NCI-H460 (cell line): ENCODE results near the genes SCGB1C1, RIC8A, B4GALNT4 and ANO9.

DNA sequence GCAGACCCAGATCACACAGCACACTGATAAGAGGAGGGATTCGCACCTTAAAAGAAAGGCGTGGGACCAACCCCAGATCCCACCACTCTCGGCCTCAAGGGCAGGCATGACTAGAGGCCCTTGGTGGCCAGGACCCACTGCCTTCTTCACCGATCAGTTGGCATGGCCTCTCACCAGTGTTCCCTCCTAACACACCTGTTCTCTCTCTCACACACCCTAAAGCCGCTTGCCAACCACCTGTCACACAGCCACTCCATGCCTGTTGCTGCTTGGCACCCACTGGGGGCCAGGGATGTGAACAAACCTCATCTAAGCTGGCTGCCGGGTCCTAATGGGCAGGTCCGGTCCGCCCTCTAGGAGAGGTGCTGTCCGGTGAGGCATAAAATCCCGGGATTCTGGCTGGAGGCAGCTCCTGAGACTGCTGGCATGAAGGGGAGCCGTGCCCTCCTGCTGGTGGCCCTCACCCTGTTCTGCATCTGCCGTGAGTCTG, at the start of gene SCGB1C1:
TSS of gene SCGB1C1 (plus strand) at position 405 of the 490 bp plus-strand sequence.
RAMPAGE:
- cytosol, long total RNA, result no peak
- long total RNA, result no peak
- nucleus, long total RNA, result no peak

DNA sequence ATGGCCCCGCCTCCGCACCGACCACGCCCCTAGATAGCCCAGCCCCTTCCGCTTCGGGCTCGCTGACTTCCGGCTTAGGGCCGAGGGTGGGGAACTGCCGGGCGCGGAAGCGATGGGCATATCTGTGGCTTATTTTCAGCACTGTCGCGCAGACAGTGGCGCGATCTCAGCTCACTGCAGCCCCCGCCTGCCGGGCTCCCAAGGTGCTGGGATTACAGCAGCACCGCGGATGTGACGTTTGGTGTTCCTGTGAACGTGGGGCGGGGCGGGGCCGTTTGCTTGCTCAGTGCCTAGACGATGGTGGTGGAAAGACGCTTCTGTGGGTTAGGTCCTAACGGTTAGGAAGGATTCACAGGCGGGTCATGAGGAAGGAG, at the start of gene RIC8A:
TSS of gene RIC8A (plus strand) at position 282 of the 374 bp plus-strand sequence.
RAMPAGE:
- cytosol, long total RNA, result start-site peak on the plus strand centred at position 193 of the sequence, 299 bp wide, 155 and 54 reads in 2 replicates
- long total RNA, result start-site peak on the plus strand centred at position 103 of the sequence, 94 bp wide, 32 and 37 reads in 2 replicates
- nucleus, long total RNA, result start-site peak on the plus strand centred at position 101 of the sequence, 115 bp wide, 44 and 26 reads in 2 replicates

RAMPAGE:
- cytosol, long total RNA, result no peak
- long total RNA, result no peak
- nucleus, long total RNA, result no peak
These were observed 1.8 kb downstream of the RIC8A start for GRCh38 chr11:209370-209552.

DNA sequence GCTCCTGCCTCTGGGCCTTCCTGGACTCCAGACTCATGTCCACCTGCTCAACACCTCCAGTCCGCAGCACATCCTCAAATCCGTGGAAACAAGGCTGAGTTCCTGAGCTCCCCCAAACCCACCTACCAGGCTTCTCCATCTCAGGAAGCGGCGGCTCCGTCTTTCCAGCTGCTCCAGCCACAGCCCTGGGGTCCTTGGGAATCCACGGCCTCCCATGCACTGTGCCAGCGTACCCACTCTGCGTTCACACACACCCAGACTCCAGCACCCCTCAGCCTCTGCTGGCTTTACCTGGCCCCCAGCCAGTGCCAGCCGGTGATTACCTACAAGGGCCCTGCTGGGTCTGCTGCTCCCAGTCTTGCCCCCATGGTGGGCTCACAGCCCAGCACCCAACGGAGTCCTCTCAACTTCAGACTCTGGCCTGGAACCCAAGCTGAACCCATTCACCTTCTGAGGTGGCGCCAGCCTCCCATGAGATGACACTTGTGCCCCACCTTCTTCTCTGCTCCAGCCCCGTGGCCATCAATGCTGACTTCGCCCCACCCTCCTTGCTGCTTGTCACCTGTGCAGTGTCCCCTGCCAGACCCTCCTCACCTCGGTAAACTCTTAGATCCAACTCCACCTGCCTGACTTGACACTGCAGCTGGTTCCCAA, 13.8 kb downstream of the SIRT3 start:
RAMPAGE:
- cytosol, long total RNA, result no peak
- long total RNA, result no peak
- nucleus, long total RNA, result no peak

RAMPAGE:
- cytosol, long total RNA, result no peak
- long total RNA, result no peak
- nucleus, long total RNA, result no peak
These were observed 12.6 kb downstream of the SIRT3 start for GRCh38 chr11:223568-223920.

RAMPAGE:
- cytosol, long total RNA, result no peak
- long total RNA, result no peak
- nucleus, long total RNA, result no peak
These were observed 10.4 kb downstream of the SIRT3 start for GRCh38 chr11:225687-226242.

DNA sequence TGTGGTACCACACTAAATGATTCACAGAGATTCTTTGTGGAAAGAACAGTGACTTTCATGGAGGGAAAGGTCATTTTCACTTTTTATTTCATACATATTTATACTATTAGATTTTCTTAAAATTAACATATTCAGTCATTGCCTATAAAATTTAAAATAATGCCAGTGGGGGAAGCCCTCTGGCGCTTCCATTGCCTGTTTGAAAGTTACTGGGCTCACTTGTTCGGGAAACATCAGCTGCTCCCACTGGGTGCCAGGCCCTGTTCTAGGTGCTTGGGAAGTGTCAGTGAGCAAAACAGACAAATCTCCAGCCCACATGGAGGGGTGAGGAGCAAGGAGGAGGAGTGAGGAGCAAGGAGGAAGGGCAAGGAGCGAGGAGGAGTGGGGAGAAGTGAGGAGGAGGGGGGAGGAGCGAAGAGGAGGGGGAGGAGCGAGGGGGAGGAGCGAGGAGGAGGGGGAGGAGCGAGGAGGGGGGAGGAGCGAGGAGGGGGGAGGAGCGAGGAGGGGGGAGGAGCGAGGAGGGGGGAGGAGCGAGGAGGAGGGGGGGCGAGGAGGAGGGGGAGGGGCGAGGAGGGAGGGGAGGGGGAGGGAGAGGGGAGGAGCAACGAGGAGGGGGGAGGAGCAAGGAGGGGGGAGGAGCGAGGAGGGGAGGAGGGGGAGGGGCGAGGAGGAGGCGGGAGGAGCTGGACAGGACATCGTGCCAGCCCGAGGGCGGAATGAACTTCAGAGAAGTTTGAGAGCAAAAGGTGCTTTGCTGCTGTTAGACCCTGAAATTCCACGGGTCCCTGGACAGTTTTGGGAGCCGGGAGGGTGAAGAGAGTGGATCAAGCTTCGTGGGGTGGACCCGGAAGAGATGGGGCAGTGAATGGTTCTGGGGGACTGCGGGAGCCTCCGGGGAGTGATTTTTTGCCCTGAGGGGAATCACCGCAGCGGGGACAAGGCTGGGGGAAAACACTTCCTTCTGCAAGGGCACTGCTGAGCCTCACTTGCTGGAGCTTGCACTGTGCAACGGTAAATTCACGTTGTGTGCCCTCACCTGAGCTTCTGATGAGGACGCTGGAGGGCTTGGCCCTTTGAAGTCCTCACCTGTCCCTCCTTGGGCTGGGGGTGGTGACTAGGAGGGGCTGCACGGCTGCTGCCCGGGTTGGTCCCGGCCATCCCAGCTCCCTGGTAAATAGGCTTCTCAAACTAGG, 10.9 kb upstream of the NLRP6 start:
RAMPAGE:
- cytosol, long total RNA, result no peak
- long total RNA, result no peak
- nucleus, long total RNA, result no peak

RAMPAGE:
- cytosol, long total RNA, result no peak
- long total RNA, result no peak
- nucleus, long total RNA, result no peak
These were observed 4.6 kb upstream of the PGGHG start for GRCh38 chr11:284106-284884.

GRCh38 chr11:293474-294296, 4.8 kb downstream of the PGGHG start:
RAMPAGE:
- cytosol, long total RNA, result no peak
- long total RNA, result no peak
- nucleus, long total RNA, result no peak

RAMPAGE:
- cytosol, long total RNA, result no peak
- long total RNA, result no peak
- nucleus, long total RNA, result no peak
These were observed 2.5 kb downstream of the IFITM2 start for GRCh38 chr11:310012-310544.

DNA sequence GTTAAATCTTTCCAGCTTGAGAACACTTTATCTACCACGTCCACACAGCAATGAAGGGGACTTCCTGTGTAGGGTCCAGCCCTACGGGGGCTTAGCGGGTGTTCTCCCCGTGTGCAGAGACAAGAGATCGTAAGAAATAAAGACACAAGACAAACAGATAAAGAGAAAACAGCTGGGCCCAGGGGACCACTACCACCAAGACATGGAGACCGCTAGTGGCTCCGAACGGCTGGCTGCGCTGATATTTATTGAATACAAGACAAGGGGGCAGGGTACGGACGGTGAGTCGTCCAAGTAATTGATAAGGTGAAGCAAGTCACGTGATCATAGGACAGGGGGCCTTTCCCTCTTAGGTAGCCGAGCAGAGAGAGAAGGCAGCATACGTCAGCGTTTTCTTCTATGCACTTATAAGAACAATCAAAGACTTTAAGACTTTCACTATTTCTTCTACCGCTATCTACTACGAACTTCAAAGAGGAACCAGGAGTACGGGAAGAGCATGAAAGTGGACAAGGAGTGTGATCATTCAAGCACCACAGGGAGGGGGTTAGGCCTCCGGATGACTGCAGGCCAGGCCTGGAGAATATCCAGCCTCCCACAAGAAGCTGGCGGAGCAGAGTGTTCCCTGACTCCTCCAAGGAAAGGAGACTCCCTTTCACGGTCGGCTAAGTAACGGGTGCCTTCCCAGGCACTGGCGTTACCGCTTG, 4.2 kb upstream of the IFITM3 start:
RAMPAGE:
- cytosol, long total RNA, result no peak
- long total RNA, result no peak
- nucleus, long total RNA, result no peak

DNA sequence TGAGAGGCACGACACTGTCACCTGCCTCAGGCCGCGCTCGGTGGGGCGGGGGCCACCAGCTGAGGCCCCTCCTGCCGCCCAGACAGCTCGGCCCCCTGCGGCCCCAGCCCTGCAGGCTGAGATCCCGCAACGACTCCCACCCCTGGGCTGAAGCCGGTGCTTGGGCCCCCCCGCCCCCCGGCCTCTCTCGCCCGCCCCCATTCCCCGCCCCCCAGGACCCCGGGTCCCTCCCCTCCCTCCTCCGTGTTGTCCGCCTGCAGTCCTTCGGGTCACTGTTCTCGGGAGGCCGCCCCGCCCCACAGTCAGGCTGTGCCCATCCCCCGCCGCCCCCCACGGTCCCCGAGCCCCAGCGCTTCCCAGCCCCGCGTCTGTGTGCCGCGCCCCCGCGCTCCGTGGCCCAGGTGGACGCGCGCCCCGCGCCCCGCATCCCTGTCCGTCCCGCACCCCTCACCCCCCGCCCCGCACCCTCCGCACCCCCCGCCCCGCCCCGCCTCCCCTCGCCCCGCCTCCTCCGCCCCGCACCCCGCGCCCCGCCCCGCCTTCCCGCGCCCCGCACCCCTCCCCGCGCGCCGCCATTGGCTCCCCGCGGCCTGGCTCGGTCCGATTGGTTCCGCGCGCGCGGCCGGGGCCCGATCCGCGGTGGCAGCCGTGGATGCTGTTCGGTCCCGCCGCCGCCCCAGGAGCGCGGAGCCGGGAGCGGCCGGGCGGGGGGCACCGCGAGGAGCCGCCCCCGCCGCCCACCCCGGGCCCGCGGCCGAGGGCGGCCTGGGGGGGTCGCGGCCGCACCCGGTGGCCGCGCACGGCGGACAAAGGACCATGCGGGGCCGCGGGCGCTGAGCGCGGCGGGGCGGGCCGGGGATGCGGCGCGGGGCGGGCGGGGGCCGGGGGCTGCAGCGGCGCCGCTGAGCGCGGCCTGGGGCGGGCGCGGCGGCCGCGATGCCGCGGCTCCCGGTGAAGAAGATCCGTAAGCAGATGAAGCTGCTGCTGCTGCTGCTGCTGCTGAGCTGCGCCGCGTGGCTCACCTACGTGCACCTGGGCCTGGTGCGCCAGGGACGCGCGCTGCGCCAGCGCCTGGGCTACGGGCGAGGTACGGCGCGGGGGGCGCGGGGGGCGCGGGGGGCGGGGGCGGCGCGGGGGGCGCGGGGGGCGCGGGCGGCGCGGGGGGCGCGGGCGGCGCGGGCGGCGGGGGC, at the start of gene B4GALNT4:
TSS of gene B4GALNT4 (plus strand) at position 632 of the 1,190 bp plus-strand sequence.
RAMPAGE:
- cytosol, long total RNA, result no peak
- long total RNA, result no peak
- nucleus, long total RNA, result no peak

GRCh38 chr11:394455-395133, 585 bp downstream of the PKP3 start:
RAMPAGE:
- cytosol, long total RNA, result no peak
- long total RNA, result no peak
- nucleus, long total RNA, result no peak

DNA sequence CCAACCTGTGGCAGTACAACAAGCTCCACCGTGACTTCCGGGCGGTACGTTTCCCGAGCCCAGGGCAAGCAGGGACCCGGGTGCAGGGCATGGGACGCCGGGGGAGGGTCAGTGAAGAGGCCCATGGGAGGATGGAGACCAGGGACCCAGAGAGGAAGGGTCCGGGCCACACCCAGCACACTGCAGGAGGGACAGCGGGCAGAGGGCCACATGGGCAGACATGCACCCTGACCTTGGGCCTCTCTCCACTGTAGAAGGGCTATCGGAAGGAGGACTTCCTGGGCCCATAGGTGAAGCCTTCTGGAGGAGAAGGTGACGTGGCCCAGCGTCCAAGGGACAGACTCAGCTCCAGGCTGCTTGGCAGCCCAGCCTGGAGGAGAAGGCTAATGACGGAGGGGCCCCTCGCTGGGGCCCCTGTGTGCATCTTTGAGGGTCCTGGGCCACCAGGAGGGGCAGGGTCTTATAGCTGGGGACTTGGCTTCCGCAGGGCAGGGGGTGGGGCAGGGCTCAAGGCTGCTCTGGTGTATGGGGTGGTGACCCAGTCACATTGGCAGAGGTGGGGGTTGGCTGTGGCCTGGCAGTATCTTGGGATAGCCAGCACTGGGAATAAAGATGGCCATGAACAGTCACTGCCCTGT, 10.4 kb downstream of the PKP3 start:
RAMPAGE:
- cytosol, long total RNA, result no peak
- long total RNA, result no peak
- nucleus, long total RNA, result no peak

DNA sequence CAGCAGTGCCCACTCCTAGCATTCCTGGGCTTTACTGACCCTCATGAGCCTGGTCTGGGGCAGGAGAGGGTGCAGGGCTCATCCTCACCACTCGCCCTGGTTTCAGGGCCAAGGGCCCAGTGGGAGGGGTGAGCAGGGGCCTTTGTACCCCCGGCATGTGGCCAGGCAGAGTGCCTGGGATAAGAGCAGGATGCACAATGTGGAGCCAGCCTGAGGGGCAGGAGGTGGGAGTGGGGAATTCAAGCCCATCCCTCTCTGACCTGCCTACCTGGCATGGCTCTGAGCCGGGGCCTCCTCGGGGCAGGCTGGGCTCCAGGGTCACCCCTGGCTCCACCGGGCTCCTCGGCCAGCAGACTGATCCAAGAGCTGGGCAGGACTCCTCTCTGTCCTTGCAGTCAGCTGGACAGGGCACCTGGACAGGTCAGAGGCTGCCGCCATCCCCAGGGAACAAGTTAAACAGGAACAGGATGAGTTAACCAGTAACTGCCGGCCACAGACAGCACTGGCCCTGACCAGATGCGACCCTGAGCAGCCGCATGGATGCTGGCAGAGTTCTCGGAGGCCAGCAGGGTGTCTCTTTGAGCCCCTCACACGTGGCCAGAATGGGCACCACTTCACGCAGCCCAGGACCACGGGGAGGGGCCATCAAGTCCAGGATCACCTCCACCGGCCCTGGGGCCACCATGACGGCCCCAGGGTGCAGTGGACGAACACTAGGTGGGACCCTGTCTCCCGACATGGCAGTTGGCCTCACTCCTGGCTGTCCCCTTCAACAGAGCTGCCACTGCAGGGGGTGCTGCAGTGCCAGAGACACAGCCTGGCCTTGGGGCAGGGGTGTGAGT, 5.0 kb downstream of the SIGIRR start:
RAMPAGE:
- cytosol, long total RNA, result no peak
- long total RNA, result no peak
- nucleus, long total RNA, result no peak

RAMPAGE:
- cytosol, long total RNA, result no peak
- long total RNA, result no peak
- nucleus, long total RNA, result no peak
These were observed at the start of gene ANO9 for GRCh38 chr11:441817-442524. TSS of gene ANO9 (minus strand) at chr11:442011.

GRCh38 chr11:496939-497724, 9.9 kb downstream of the RNH1 start:
RAMPAGE:
- cytosol, long total RNA, result no peak
- long total RNA, result no peak
- nucleus, long total RNA, result no peak

DNA sequence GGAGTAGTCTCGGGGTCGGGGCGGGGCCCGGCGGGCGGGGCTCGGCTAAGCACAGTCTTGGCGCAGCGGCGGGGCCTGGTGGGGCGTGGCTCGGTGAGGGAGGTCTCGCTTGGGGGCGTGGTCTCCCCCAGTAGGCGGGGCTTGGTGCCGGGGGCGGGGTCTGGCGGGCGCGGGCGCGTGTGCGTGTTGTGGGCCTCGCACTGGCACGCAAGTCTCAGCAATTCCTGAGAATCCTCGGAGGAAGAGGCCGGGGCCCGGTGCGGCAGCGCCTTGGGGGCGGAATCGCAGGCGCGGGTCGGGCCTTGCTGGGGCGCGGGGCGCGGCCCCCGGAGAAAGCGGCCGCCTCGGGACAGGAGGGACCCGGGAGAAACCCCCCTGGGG, 268 bp upstream of the RNH1 start:
RAMPAGE:
- cytosol, long total RNA, result no peak
- long total RNA, result no peak
- nucleus, long total RNA, result no peak

DNA sequence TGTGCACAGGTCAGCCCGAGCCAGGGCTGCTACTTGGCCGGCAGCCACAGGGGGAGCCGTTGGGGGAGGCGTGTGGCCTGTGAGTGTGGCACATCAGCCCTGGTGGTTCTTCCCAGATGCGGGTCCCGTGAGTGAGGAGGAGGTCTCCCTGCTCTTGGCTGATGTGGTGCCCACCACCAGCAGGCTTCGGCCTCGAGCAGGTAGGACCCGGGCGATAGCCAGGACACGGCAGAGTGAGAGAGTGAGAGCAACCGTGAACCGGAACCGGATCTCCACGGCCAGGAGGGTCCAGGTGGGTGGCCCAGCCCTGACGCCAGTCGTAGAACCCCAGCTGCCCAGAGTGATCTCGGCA, 18.5 kb downstream of the IRF7 start:
RAMPAGE:
- cytosol, long total RNA, result no peak
- long total RNA, result no peak
- nucleus, long total RNA, result no peak

RAMPAGE:
- cytosol, long total RNA, result no peak
- long total RNA, result no peak
- nucleus, long total RNA, result no peak
These were observed 528 bp downstream of the IRF7 start for GRCh38 chr11:614993-615850.